ENCODE measurements around the genes ZNF665 and DPRX.

DNA sequence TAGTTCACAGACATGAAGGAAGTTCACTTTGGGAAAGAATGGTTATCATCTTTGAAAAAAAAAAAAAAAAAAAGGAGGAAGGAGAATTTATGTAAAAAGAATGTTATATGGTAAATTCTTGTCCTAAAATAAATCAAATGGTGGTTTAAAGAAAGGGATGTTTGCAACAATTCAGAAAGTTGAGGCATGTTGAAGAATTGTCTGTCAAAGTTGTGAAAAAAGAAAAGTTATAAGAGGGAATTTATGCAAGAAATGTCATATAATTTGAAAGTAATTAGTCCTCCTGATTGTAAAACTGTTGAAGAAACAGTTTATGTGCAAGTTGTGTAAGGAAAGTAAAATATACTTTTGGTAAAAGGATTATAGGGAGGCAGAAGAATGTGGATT is 23.1 kb downstream of the ENSG00000269825 start:
- RAMPAGE, long total RNA = no peak

- RAMPAGE, long total RNA = no peak
- RRBS = no CpG with 5 or more reads among the region's 4 CpGs
Observed at GRCh38 chr19:52932362-52932713, 9.1 kb upstream of the ZNF888 start.

DNA sequence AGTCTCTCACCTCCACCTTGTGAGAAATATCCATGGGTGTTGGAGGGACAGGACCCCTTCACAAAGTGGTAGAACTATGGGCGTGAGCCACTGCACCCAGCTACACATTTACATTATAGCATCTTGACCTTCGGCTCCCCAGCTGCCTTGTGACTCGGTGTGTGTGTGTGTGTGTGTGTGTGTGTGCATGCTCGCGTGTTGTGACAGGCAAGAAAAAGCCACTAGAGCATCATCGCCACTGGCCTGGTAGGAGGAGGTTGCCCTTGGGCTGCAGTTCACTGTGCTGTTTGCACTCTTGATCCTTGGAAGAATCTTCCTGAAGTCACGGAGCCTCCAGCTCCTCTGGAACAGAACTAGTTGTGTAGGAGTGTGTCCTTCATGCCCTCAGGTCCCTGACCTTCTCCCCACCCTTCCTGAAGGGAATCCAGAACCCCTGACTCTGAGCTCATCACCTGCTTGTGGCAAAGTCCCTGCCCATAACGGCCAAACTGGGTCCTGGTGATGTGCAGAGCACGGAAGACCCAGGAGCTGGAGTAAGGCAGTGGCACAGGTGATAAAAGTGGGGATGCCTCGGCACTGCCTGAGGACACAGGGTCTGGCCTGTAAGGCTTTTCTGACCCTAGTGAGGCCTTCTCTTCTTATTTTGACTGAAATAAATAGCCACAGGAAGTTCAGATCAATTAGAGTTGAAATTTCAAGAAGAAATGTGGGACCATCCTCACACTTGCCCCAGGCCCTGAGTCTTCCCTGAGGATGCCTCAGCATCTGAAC is 13.9 kb upstream of the ZNF888 start:
- RAMPAGE, long total RNA = no peak
- RRBS = no CpG with 5 or more reads among the region's 10 CpGs

DNA sequence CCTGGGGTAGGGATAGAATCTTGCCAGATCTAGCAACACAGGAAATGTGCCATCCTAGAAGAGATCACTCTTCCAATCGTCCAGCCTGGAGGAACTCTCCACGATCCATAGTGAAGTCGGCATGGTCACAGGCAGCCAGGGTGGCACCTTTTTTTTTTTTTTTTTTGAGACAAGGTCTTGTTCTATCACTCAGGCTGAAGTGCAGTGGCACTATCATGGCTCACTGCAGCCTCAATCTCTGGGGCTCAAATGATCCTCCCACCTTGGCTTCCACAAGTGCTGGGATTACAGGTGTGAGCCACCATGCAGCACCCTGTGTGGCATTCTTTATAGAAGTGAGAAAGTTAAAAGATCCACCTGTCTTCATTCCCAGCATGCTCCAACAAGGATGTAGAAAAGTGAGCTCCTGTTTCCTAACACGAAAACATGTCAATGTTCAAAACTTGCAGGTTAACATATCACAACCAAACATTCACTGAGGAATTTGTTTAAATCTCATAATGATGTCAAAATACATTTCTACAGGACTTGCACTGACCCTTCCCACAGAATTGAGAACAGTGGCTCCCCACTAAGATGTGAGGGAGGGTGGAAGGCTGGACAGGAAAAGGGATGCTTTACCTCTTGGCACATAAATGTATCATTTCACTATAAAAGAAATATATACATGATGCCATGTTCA is 18.3 kb downstream of the ZNF160 start:
- RAMPAGE, long total RNA = no peak
- RRBS = no CpG with 5 or more reads among the region's 4 CpGs

- RAMPAGE, long total RNA = no peak
- RRBS = no CpG with 5 or more reads among the region's 4 CpGs
Observed at GRCh38 chr19:53089647-53090434, 13.4 kb downstream of the ZNF160 start.

GRCh38 chr19:53094725-53095078 is 8.5 kb downstream of the ZNF160 start:
- RAMPAGE, long total RNA = no peak
- RRBS = no CpG with 5 or more reads among the region's 11 CpGs

DNA sequence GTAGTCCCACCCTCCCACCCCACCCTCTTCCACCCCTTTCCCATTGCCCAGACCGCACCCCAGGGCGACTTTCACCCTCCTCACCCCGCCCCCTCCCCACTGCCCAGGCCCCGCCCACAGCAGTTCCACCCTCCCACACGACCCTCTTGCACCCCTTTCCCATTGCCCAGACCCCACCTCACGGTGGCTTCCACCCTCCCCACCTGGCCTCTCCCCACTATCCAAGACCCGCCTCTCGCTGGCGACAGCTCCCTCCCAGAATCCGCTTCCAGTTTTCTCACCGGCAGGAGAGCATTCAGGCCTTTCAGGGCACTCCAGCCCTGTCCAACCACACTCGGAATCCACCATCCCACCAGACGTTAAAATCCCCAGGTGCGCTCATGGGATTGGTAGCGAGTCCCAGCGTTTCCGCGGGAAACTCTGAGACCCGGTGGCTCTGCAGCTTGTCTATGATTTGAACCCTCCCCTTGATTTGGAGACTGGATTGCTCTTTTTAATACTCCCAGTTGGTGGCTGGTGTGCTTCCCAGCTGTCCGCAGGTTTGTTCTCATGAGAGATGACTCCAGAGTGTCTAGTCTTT is 8.1 kb downstream of the ZNF160 start:
- RAMPAGE, long total RNA = no peak
- RRBS = no CpG with 5 or more reads among the region's 20 CpGs

DNA sequence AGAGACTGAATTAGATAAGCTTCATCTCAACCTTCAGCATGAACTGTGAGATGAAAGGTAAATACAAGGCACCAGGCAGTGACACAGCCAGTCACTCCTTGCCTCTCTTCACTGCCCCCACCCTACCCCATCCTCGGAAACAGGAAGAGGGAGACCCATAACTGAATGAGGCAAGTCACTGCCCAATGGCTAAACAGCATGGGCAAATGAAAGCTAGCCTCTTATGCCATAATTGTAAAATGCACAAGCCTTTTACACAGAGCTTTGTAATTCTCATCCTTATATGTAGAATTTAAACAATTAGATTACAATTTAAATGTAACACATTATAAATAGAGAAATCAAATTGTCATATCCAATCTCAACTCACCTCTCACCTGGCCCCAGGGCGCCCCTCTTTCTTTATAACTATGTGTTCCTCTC is 1.6 kb downstream of the ZNF160 start:
- RAMPAGE, long total RNA = no peak
- RRBS = no CpG with 5 or more reads among the region's 2 CpGs

GRCh38 chr19:53131870-53132576 is 687 bp downstream of the ZNF415 start:
- RAMPAGE, long total RNA = no peak
- RRBS = 0% methylated on average over 2 of the region's 28 CpGs

GRCh38 chr19:53192039-53193108 is 784 bp downstream of the ZNF665 start:
- RAMPAGE, long total RNA = no peak
- RRBS = no CpG with 5 or more reads among the region's 30 CpGs

DNA sequence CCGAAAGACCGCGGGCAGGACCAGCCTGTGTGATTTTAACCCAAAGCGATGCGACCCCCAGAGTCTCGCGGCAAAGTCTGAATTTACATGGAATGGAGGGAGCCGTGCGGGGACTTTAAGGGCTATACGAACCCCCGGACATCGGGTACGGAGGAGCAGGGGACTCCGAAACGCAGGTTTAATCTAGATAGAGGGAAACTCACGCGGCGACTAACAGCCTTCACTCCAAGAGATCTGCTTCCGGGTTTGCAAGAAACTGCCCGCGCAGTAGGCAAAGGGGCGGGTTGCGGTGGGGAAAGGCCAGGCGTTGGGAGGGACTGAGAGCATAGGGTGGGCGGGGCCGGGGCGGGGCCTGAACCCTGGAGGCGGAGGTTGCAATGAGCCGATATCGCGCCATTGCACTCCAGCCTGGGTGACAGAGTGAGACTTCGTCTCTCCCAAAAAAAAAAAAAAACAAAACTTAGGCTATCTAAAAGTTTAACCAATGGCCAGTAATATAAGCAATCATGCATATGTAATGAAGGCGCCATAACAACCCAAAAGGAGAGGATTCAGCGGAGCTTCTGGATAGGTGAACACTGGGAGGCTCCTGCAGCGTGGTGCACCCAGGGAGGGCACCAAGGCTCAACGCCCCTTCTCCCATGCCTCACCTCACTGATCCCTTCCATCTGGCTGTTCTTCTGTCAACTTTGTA is at the start of gene ZNF665:
TSS of gene ZNF665 (minus strand) at position 250 of the 694 bp plus-strand sequence.
- RAMPAGE, long total RNA = no peak
- RRBS = 0% methylated on average over 1 of the region's 36 CpGs

DNA sequence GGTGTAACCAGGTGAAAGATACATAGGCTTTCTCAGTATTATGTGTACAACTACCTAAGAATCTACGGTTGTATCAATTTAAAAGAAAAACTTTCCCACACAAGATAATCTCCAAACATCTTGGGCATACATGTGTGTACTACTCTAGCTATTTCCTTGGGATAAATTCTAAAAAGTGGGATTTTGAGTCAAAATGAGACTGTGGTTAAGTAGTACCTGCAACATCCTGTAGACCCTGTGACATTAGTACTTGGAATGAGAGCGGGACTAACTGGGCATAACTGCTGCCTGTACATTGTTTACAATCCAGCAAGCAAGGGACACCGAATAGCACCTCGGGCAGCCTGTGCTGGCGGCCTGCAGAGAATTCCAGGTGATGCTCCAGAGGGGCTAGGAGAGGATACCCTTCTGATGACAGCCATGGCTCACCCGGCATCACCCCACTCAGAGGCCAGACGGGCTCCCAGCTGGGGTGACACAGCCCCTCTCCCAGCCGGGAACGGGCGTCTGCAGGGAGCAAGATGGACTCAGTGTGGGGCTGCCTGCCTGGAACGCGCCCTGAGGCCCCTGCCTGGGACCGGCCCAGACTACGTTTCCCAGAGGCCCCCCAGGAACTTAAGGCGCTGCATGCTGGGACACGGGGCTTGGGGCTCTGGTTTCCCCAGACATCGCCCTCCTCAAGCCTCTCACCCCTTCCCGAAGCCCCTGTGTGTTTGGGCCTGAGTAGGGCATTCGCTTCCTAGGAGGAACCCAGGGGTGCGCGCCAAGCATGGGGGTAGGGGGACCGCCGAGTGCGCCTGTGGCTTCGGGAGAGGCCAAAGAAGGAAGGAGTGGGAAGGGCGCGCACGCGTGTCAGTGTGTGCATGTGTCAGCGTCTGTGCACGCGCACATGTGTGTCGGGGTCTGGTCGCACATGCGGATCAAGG is 15.7 kb downstream of the ZNF331 start:
- RAMPAGE, long total RNA = no peak
- RRBS = 24% methylated on average over 8 of the region's 35 CpGs

DNA sequence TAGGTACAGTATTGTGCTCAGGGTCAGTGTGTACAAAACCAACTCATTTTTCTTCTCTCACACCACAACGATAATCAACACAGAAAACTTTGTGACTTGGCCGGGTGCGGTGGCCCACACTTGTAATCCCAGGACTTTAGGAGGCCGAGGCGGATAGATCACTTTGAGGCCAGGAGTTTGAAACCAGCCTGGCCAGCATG is 19.5 kb downstream of the ZNF331 start:
- RAMPAGE, long total RNA = no peak
- RRBS = no CpG with 5 or more reads among the region's 5 CpGs

- RAMPAGE, long total RNA = no peak
- RRBS = no CpG with 5 or more reads among the region's 19 CpGs
Observed at GRCh38 chr19:53631583-53632258, at the start of gene DPRX. Gene DPRX, plus strand, starts transcription at chr19:53631999.

DNA sequence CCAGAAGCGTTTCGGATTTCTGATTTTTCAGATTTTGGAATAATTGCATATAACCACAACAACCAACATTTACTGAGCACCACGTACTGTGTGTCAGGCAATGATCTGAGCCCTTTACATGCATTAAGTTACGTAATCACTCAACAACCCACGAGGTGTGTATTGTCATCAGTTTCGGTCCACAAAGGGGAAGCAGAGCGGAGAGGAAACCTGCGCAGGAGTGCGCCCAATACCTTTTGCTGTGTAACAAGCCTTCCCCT is 20.7 kb upstream of the NLRP12 start:
- RAMPAGE, long total RNA = no peak
- RRBS = no CpG with 5 or more reads among the region's 9 CpGs

- RAMPAGE, long total RNA = no peak
- RRBS = under 1% methylated on average over 11 of the region's 50 CpGs
Observed at GRCh38 chr19:53866045-53866822, 1.4 kb upstream of the MYADM start.

- RAMPAGE, long total RNA = no peak
- RRBS = no CpG with 5 or more reads among the region's 4 CpGs
Observed at GRCh38 chr19:53868248-53868436, 459 bp downstream of the MYADM start.

DNA sequence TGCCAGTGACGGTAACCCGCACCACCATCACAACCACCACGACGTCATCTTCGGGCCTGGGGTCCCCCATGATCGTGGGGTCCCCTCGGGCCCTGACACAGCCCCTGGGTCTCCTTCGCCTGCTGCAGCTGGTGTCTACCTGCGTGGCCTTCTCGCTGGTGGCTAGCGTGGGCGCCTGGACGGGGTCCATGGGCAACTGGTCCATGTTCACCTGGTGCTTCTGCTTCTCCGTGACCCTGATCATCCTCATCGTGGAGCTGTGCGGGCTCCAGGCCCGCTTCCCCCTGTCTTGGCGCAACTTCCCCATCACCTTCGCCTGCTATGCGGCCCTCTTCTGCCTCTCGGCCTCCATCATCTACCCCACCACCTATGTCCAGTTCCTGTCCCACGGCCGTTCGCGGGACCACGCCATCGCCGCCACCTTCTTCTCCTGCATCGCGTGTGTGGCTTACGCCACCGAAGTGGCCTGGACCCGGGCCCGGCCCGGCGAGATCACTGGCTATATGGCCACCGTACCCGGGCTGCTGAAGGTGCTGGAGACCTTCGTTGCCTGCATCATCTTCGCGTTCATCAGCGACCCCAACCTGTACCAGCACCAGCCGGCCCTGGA is 6.0 kb downstream of the MYADM start:
- RAMPAGE, long total RNA = no peak
- RRBS = 92% methylated on average over 4 of the region's 43 CpGs

GRCh38 chr19:53958307-53959159 is 4.2 kb upstream of the CACNG8 start:
- RAMPAGE, long total RNA = no peak
- RRBS = 2% methylated on average over 3 of the region's 24 CpGs

GRCh38 chr19:54081380-54081653 is 152 bp upstream of the TARM1 start:
- RAMPAGE, long total RNA = no peak
- RRBS = no CpG with 5 or more reads among the region's 5 CpGs

Measured in kidney epithelial cell (primary cell).